HT-29 (cell line): ENCODE measurements around the genes APBB1IP, PDSS1 and RAB18.

GRCh38 chr10:24882192-24882662, 70.2 kb downstream of the PRTFDC1 start:
- RAMPAGE, long total RNA = no peak

GRCh38 chr10:24958576-24959025, 6.2 kb upstream of the PRTFDC1 start:
- RAMPAGE, long total RNA = no peak

DNA sequence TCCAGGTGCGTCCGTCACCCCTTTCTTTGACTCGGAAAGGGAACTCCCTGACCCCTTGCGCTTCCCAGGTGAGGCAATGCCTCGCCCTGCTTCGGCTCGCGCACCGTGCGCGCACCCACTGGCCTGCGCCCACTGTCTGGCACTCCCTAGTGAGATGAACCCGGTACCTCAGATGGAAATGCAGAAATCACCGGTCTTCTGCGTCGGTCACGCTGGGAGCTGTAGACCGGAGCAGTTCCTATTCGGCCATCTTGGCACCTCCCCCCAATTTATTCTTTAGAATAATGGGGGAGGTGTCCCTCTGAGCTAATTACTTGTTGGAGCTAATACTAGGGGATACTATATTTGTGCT, 78.3 kb downstream of the GPR158 start:
- RAMPAGE, long total RNA = no peak

- RAMPAGE, long total RNA = no peak
These were observed 291.1 kb downstream of the GPR158 start for GRCh38 chr10:25465677-25466465.

DNA sequence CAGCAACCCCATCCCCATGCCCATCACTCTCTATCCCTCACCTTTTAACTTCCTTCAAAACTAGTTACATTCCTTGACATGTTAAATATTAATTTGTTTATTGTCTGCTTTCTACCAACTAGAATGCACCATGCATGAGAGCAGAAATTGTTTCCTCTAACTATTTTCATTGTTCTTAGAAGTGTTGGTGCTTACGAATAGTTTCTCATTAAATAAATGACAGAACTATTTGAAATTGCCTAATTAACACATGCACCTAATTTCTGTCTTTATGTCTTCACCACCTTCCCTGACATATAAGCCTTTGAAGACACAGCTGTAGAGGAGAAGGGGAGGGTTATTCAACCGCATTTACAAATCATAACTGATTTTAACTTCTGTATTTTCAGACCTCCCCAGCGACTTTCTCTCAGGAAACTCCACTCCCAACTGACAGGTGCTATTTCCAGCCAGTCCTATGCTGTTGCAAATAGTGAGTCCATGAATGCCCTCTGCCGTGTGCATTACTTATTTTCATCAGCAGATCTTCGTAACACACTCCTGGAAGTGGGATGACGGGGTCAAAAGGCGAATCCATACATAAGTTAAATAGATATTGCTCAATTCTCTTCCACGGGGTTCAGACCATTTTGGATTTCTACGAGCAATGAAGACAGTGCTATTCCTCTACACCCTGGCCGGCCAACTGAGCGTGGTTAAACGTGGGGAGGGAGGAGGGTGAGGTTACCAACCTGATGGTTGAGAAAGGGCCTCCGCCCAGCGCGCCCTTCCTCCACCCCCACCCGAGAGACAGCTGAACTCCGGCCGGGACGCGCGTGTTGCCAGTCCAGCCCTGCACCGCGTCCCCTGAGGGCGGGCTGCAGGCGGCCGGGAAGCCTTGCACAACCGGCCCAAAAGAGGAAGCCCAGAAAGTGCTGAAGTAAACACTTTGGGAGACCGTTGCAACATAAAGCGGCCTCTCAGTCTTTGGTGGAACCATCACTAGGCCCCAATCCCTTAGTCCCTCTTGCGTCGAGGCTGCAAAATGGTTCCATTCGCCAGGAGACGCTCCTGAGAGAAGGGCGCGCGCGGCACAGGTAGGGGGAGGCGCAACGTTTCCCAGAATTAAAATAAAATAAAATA, at the start of gene APBB1IP:
Gene APBB1IP (plus strand): TSS at position 962 of the 1,122 bp plus-strand sequence.
- RAMPAGE, long total RNA = no peak

- RAMPAGE, long total RNA = no peak
These were observed 1.6 kb downstream of the APBB1IP start for GRCh38 chr10:26439457-26440517.

- RAMPAGE, long total RNA = no peak
These were observed 18.9 kb downstream of the APBB1IP start for GRCh38 chr10:26457091-26457422.

DNA sequence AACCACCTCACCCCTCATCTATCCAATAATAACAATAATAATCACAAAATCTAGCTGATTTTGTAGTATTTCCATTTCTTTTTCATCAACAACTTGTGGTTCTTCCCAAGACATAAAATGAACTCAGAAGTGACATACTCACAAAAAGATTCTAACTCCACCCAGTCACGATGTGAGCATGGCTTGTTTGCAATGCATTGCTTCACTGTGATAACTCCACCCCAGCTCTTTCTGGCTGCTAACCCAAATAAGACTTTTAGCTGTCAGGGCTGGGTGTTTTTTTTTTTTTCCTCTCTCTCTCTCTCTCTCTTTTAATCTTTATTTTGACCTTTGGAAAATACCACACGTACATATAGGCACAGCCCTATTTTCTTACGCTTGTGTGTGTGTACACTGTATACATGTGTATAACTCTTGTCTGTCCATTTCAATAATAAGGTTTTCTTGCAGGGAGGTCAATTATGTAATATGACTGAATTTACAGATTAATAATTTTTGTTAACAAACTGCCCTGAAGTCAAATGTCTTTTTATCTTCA, 48.9 kb downstream of the APBB1IP start:
- RAMPAGE, long total RNA = no peak

DNA sequence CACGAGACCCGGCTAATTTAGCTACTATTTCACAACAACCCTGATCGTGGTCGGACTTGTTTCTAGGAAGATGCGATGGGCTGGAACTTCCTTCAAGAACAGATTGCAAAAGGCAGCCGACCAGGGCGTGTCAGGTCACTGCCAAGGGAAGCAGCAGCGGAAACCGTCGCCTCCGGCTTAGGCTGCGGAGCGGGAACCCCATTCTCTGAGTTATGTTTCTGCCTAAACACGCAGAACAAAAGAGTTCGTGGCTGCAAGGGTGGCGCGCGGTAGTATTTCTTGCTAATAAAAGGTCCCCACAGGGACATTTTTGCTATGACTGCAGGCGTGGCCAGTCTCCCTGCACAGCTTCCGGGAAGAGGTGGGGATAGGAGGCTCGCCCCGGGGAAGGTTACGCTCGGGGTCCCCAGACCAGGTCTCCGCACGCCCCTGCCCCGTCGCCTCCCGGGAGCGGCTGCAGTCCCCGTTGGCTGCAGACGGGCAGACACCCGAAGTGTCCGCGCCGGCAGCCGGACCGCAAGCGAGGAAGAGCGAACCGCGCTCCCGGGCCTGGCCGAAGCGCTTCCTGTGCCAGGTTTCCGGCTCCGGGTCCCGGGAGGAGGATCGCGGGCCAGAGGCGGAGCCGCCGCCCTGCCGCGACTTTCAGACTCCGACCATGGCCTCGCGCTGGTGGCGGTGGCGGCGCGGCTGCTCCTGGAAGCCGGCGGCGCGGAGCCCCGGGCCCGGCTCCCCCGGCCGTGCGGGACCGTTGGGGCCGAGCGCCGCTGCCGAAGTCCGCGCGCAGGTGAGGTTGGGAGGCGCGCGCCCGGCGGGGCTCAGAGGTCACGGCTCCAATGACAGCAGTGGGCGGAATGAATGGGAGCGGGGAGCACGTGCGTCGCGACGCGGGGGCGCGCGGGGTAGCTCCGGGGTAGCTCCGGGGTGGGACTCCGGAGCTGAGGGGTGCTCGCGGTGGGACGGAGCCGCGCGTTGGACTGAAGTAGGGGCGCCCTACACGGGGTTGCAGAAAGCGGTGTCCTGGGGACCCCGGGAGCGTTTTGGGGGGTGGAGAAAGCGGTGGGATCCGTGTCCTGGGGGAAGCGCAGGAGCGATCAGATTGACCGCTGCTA, at the start of gene PDSS1:
Gene PDSS1 (plus strand): TSS at position 645 of the 1,109 bp plus-strand sequence.
- RAMPAGE, long total RNA = no peak

- RAMPAGE, long total RNA = no peak
These were observed 17.2 kb downstream of the PDSS1 start for GRCh38 chr10:26714604-26715267.

GRCh38 chr10:26946285-26946757, 85.6 kb upstream of the ABI1 start:
- RAMPAGE, long total RNA = no peak

GRCh38 chr10:27017599-27017991, 82.7 kb downstream of the ANKRD26 start:
- RAMPAGE, long total RNA = no peak

- RAMPAGE, long total RNA = no peak
These were observed 18.5 kb upstream of the ACBD5 start for GRCh38 chr10:27258637-27259967.

- RAMPAGE, long total RNA = start-site peak on the plus strand at chr10:27504302-27504341, 87 and 73 reads in 2 replicates
These were observed at the start of gene RAB18 for GRCh38 chr10:27503757-27504889. Gene RAB18 (plus strand): TSS chr10:27504304.

GRCh38 chr10:27997868-27998324, 983 bp downstream of the ODAD2 start:
- RAMPAGE, long total RNA = no peak

GRCh38 chr10:28163112-28163738, 139.6 kb downstream of the MPP7 start:
- RAMPAGE, long total RNA = no peak

- RAMPAGE, long total RNA = no peak
These were observed 100.8 kb upstream of the WAC start for GRCh38 chr10:28432229-28432465.

DNA sequence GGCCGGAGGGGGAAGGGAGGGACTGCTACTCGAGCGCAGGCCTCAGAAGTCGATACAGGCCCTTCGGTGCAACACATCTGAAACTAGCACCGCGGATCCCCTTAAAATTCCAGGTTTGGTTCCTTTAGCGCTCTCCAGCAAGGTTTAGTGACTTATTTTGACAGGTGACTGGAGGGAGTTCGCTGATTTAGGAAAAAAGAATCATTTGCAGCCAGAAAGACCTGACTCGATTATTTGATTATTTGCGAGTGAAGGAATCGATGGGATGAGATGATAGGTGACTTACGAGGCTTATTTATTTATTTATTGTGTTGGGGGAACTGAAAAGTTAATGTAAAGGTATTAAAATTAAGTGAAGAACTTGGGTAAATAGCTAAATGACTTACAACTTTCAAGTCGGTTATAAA, 1.2 kb downstream of the WAC start:
- RAMPAGE, long total RNA = no peak

DNA sequence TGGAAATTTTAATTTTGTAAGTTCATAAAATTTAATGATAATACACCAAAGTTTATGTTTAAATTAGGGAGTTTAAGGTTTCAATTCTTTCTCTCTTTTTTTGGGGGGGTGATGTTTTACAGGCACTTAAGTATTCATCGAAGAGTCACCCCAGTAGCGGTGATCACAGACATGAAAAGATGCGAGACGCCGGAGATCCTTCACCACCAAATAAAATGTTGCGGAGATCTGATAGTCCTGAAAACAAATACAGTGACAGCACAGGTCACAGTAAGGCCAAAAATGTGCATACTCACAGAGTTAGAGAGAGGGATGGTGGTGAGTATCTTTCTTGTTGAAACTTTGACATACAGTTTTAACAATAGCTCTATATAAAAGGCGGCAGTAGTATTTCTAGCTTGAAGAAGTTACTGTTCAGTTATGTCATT, 2.5 kb downstream of the WAC start:
- RAMPAGE, long total RNA = no peak

- RAMPAGE, long total RNA = no peak
These were observed 7.4 kb downstream of the WAC start for GRCh38 chr10:28539924-28541035.